Bronchus fibroblast of lung (primary cell): ENCODE measurements around a stretch of chr6.

DNA sequence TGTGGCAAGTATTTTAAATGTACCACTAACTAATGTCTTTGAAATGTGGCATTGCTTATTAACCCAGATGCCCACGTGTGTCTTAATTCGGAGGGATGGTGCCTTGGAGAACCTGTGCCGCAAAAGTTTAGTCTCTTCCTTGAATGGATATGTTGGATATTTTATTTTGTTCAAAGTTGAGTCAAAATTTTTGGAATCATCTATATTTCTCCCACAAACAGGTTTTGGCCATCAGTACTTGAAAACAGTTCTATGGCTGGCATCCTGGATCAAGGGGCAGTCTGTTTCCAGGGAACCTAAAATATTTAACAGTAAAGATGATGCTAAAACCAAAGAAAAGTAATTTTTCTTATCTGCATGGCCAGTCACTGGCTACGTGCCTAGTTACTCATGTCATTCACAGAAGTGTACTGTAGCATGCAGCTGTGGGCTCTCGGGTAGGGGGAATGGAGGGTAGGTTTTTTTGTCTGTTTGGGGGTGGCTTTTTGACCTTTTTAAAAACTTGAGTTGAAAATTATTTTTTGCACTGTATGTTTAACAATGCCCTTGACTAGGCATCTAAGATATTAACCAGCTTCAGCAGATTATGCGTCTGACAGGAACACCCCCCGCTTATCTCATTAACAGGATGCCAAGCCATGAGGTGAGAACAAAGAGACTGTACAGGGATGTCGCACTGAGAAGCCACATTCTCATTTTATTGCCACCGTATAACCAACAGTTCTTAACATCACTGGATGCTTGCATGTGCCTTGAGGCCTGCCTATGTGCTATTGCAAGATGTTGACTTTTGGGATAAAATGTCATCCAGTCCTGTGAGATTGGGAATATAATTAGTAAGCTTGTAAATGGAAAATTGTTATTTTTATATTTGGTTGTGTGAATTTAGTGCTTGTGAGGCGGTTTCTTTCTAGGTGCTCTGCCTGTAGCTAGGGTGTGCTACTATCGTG lies 30.4 kb upstream of the MAPK13 start:
- RAMPAGE, long total RNA: no peak

GRCh38 chr6:36114748-36115748 lies 15.3 kb upstream of the MAPK13 start:
- RAMPAGE, long total RNA: no peak

GRCh38 chr6:36120870-36121422 lies 9.4 kb upstream of the MAPK13 start:
- RAMPAGE, long total RNA: no peak

- RAMPAGE, long total RNA: no peak
These were observed 8.2 kb upstream of the MAPK13 start for GRCh38 chr6:36121973-36122622.

- RAMPAGE, long total RNA: no peak
These were observed 605 bp upstream of the MAPK13 start for GRCh38 chr6:36129821-36129995.

DNA sequence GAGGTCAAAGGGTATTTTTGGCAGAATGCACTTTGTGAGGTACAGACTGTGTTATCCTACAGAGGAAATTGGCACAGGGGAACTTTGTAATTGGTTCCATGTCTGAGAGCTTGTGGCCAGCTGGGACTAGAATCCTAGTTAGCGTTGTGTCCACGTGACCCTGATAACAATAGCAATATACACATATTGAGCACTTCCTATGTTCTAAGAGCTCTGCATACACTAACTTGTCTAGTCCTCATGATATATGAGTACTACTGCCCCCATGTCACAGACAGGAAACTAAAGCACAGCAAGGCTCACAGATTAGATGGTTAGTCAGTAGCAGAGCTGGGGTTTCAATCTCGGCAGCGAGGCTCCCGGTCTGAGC lies 1.3 kb downstream of the MAPK13 start:
- RAMPAGE, long total RNA: no peak

DNA sequence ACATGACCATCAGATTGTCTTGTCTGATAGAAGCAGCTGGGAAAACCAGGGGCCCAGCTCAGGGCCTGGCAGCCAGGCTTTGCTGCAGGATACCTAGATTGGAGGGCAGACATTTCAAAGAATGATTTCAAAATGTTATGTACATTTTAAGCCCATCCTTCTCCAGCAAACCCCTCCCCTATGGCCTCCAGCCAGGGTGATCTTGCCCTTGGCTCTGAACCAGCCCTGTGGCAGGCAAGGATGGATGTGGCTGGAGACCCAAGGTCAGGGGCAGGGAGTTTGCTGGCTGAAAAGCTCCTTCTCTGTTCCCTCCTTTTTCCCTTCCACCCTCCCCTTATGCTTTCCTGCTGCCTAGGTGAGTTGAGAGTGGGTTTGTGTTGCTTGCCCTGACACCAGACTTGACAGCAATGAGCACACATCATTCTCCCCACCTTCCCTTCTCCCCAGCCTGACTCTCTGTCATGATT lies 1.7 kb downstream of the MAPK13 start:
- RAMPAGE, long total RNA: no peak

DNA sequence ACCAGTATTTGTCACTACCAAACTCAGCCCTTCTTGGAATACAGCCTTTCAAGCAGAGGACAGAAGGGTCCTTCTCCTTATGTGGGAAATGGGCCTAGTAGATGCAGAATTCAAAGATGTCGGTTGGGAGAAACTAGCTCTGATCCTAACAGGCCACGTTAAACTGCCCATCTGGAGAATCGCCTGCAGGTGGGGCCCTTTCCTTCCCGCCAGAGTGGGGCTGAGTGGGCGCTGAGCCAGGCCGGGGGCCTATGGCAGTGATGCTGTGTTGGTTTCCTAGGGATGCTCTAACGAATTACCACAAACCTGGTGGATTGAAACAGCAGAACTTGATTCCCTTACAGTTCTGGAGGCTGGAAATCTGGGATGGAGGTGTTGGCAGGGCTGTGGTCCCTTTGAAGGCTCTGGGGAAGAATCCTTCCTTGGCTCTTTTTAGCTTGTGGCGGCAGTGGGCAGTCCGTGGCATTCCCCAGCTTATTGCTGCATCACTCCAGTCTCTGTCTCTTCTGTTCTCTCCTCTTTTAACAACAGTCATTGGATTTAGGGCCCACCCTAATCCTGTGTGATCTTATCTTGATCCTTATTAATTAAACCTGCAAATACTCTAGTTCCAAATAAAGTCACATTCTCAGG lies 9.2 kb downstream of the MAPK13 start:
- RAMPAGE, long total RNA: no peak

- RAMPAGE, long total RNA: no peak
These were observed 22.5 kb downstream of the BNIP5 start for GRCh38 chr6:36314054-36314727.

GRCh38 chr6:36598340-36599063 lies 4.3 kb downstream of the SRSF3 start:
- RAMPAGE, long total RNA: no peak

DNA sequence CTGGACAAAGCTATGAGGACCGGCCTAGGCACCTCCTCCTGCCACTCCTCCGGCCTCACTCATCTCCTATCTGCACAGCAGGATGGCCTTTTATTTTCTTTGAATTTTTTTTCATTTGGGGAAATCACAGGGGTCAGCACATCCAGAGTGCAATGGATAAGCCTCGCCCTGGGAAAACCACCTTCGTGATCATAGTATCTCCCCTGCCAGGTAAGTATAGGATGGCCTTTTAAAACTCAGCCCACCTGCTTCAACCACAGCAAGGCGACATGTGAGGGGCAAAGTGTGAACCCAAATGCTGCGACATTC lies 39.1 kb upstream of the CDKN1A start:
- RAMPAGE, long total RNA: no peak

- RAMPAGE, long total RNA: no peak
These were observed 43.1 kb downstream of the RAB44 start for GRCh38 chr6:36740445-36741312.

- RAMPAGE, long total RNA: no peak
These were observed 59.6 kb downstream of the RAB44 start for GRCh38 chr6:36757029-36757839.

DNA sequence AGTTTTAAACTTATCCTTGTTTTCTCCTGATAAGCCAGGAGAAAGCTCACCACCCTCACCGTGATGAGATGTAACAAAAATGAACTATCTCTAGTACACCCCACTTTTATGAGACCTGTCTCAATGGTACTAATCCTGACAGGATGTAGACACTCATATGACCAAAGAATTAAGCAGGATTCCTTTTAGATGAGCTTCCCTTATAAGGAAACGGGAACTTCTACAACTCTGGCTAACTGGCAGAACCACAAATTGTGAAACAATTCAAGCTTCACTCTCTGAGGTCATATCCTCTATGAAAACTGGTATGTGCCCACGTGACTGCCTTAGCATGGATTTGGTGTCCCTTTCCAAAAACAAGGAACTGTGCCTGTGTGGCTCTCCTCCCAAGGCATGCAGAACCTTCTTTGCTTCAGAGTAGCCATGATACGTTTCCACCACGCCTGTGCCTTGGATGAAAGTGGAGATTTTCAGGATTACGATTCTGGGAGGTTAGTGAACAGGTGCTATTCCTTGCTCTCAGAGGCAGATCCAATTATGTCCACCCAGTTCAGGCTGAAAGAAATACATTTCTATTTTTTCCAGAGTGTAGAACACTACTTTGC lies 14.1 kb upstream of the CPNE5 start:
- RAMPAGE, long total RNA: no peak

GRCh38 chr6:36855028-36855904 lies 16.0 kb upstream of the CPNE5 start:
- RAMPAGE, long total RNA: no peak

- RAMPAGE, long total RNA: no peak
These were observed 7.0 kb downstream of the PPIL1 start for GRCh38 chr6:36867669-36867956.

GRCh38 chr6:36886600-36887455 lies 1.1 kb downstream of the C6orf89 start:
- RAMPAGE, long total RNA: no peak

DNA sequence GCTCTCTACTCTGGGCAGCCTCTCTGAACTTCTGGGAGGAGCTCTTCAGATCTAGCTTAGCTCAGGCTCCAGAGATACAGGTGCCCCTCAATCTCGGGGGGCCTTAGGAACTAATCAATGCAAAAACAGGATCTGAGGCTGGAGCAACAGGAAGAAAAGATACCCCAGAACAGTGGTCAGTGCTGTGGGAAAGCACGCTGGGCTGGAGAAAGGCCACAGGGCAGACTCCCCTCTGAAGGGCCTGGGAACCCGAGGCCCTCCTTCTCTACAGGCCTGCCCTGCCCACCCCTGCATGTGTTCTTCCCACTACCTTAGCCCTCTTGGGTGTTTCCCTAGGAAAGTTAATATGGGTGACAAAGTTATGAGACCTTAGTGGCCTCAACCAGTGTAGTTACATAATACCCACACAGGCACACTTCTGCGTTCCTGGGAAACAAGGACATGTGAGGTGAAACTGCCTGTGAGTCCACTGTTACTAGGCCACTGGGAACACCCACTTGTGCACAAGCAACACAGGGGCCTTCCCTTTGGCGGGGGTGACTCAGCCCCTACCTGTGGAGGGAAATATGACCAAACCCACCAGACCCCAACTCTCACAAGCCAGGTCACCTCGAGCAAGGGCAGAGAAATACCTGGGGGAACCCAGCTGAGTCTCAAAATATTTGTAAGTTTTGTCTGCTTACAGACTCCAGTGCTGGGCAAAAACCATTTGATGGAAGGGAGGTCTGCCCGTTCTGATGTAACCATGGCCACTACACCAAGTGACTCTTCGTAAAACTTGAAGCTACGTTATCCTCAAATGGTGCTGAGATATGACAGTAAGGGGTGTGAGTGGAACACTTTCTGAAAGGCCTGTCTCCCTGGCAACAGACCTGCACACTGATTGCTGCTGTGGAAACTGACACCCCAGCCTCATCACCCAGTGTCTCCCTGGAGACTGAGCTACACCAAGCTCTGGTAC lies 12.8 kb downstream of the PI16 start:
- RAMPAGE, long total RNA: no peak

- RAMPAGE, long total RNA: no peak
These were observed 2.7 kb downstream of the MTCH1 start for GRCh38 chr6:36983288-36983707.

DNA sequence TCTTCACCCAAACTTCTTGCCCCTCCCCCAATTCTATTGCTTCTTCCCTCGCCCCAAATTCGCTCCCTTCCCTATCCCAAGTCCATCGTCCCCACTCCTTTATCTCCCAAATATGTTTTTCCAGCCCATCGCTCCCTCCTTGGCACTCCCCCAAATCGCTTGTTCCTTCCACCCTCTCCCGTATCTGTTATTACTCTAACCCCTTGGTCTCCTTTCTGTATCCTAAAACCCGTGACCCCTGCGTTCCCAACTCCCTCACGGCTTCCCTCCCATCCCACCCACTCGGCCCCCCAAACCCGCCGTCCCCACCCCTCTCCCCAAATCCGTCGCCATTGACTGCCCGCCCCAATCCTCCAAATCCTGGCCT lies 578 bp downstream of the MTCH1 start:
- RAMPAGE, long total RNA: no peak